Psoas muscle (tissue), 2 donors: ENCODE results near the genes EHD4, CCNDBP1, EPB42 and TGM7.

DNA sequence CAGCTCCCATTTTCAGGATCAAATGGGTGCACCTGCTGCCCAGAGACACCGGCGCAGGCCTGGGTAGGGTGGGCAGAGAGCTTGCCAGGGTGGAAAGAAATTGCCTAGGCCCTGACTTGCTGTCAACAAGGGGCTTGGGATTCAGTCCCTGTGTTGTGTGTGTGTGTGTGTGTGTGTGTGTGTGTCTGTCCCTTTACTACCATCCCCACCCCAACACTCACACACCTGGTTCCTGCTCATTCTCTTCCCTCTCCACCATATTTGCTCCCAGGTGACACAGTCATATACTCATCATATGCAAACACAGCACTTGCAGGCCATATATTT is 3.9 kb downstream of the DLL4 start:
- PRO-cap, 2 experiments, result no peak in any of the 2 experiments

DNA sequence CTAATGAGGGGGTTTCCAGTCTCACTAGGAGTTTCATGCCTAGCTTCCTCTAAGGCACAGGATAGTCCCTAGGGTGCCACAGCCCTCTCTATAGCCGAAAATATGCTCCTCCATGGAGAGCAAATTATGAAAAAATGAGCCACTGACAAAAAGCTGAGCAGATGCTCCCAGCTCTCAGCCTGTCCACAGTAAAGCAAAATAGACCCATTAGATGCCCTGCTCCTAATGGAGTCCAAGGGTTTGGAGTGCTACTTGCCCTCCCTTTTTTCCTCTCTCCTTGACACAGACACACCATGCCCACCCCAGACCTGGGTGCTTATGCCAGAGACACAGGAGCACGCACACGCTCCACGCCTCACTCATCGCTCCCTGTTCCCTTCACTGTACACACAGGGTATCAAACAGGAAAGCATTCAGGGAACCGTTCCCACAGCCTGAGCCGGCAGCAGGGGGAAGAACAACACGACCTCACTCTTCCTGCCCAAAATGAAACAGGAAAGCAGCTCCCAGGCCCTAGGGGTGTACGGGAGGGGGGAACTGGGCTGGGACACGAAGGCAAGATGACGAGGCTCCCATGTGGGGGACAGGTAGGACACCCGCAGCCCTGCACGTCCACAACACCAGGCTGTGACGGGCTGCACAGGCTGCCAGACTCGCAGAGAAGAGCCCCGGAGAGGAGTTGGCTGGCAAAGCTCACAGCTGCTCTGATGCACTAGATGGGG is 11.1 kb downstream of the DLL4 start:
- PRO-cap, 2 experiments, result peak in 1 of 2 experiments; most common plus-strand start position 658 of the sequence (in 1); most common minus-strand start position 487 of the sequence (in 1)

DNA sequence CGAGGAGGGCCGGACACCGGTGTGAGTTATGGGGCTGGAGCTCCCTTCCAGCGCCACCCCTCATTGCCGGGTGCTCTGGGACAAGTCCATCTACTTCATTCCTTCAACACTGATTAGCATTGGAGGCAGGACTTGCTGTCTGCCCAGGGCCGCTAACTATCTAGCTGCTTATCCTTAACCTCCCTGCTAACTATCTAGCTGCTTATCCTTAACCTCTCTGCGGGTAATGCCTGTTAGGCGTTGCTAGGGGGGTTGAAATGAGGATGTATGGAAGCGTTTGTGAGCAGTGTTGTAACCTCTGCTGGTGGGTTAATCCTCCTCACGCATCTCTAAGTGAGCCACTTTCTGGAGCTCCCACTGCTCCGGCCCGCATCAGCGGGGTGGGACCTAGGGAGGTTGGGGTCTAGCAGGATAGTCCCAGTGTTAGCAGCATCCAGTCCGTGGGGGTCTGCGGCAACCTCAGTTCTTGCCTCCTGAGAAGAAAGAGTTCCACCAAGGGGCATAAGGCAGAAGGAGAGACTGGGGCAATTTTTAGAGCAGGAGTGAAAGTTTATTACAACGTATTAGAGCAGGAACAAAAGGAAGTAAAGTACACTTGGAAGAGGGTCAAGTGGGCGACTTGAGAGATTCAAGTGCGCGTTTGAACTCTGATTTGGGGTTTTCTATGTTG is 10.8 kb upstream of the CHAC1 start:
- PRO-cap, 2 experiments, result no peak in any of the 2 experiments

DNA sequence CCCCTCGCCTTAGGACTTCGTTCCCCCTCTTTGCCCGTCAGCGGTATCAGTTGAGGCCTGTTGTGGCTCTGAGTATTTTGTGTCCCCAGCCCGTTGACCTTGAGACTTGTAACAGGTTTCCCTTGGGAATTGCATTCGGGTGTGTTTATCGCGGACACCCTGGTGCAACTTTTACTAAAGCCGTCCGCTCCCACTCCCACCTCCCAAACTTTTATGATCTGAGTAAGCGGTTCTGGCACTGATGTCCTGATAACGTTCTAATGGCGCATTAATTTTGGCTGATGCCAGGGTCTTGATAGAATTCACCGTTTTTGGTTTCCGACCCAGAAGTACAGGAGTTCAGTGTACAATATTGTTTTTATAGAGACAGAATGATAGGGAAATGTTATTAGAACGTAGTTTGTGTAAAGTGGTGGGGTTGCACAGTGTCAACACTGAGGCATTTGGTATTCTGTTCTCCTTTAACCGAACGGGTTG is 47.9 kb downstream of the OIP5 start:
- PRO-cap, 2 experiments, result no peak in any of the 2 experiments

- PRO-cap, 2 experiments, result no peak in any of the 2 experiments
These were observed 608 bp downstream of the OIP5 start for GRCh38 chr15:41331769-41332196.

DNA sequence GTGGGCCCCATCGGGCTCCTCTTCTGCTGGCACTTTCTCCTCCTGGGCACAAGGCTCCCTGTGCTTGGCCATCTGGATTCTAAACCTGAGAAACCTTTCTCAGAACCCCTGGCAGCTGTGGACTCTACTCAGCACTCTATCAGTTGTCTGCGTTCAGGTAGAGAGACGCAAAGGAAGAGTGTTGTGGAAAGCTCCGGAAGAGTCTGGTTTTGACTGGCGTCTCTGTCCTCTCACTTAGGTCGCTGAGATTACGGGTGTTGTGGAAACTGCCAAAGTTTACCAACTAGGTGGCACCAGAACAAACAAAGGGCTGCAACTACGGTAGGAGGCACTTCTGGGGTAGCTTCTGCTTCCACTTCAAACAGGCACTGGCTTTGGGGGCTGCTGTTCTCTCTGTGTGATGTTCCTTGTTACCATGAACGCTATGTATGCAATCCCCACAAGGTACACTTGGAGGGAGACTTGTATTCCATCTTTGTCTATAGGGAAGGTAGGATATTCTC is 19.2 kb upstream of the ITPKA start:
- PRO-cap, 2 experiments, result no peak in any of the 2 experiments

DNA sequence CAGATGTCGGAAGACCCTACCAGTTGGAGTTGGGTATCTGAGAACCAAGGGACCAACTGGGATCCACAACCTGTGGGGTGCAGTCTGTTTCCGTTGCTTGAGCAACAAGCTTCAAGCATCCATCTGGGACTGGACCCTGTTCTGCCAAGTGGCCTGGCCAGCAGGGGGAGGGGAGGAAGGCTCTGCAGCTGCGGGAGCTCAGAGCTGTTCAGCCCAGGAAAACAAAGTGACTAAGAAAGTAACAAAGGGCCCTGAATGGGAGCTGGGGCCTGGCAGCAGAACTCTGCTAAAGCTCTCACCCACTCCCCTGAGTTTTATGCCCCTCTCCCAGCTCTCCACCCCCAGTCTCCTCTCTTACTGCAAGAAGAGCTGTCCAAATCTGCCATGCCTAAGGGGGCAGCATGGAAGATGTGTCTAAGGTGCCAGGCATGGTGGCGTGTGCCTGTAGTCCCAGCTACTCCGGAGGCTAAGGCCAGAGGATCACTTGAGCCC is 2.8 kb downstream of the TYRO3 start:
- PRO-cap, 2 experiments, result no peak in any of the 2 experiments

DNA sequence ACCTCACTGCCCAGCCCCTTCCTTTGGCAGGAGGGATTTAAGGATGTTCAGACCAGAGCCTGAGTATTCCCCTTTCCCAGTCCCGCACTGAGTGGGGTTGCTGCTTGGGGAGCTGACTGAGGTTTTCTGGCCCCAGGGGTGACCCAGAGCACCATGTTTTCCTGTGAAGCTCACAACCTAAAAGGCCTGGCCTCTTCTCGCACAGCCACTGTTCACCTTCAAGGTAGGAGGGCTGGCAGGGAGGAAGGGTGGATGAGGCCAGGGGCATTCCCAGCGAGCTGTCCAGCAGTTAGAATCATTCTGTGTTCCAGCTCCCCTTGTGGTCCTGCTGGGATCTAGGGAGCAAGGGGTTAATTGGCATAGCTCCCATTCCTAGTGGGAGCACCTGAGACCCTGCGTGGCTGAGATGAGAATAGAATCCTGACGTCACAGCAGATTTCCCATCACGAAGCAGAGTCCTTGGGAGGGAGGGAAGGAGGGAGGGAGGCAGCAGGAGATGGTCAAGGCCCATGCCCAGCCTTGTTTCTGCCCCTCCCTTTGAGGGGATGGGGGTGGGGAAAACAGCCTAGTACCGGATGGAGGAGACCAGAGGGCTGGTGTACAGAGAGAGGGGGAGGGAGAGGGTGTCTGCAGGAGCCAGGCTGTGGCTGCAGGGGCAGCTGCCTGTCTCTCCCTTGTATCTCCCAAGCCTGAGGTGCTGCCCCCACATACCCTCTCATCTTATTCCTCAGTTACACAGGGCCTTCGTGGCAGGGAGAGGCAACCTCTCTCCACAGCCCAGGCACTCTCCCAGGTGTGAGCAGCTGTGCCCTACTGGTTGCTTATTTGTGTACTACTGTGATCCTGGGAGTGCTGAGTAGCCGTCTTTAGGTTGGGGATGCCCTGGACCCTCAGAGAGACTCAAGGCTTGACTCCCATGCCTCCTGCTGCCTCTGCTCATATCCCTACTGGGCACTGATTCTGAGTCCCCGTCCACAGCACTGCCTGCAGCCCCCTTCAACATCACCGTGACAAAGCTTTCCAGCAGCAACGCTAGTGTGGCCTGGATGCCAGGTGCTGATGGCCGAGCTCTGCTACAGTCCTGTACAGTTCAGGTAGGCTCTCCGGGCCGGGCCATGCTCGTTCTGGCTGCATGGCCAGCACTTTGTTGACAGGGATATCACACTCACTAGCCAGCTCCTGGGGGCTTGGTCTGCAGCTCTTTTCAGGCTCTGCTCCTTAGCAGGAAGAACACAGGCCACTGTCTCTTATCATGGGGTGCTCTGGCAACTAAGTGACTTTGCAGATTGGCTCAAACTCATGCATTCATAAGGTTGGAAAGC is 5.5 kb downstream of the TYRO3 start:
- PRO-cap, 2 experiments, result no peak in any of the 2 experiments

GRCh38 chr15:41695836-41696372 is 78.4 kb upstream of the MAPKBP1 start:
- PRO-cap, 2 experiments, result no peak in any of the 2 experiments

DNA sequence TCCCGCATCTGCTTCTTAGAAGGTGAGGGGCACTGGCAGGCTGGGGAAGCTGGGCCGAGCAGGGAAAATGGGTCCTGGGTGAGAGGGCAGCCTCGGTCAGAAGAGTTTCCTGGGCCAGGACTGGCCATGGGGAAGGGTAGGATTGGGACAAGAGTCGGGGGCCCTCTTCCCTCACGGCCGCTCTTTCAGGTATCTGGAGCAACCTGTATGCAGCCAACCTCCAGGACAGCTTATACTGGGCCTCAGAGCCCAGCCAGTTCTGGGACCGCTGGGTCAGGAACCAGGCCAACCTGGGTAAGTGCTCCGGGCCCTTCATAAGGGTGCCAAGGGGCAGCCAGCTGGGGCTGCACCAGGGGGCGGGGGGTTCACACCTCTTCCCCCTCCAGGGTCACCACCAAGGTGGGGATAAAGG is 7.1 kb downstream of the PLA2G4B start:
- PRO-cap, 2 experiments, result no peak in any of the 2 experiments

DNA sequence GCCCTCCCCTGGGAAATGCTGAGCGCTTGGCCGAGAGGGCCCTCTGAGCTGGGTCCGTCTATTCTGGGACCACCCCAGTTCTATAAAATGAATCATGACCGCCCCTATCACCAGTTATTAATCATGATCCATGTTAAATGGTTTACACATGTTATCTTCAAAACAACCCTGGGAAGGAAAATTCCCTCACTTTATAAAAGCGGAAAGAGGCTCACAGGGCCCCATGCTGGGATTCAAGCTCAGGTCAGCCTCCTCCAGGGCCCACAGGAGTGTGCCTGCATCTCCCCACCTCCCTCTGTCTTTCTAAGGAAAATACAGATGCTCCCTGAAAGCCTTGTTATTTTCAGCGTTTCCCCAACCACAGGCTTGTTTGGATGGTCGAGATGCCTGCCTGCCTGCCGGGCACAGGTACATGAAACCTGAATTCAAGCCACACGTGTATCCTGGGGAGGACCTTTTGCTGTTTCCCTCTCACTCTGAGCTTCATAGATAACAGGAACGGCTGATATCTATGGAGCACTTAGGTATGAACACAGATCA is 39.1 kb upstream of the SPTBN5 start:
- PRO-cap, 2 experiments, result no peak in any of the 2 experiments

DNA sequence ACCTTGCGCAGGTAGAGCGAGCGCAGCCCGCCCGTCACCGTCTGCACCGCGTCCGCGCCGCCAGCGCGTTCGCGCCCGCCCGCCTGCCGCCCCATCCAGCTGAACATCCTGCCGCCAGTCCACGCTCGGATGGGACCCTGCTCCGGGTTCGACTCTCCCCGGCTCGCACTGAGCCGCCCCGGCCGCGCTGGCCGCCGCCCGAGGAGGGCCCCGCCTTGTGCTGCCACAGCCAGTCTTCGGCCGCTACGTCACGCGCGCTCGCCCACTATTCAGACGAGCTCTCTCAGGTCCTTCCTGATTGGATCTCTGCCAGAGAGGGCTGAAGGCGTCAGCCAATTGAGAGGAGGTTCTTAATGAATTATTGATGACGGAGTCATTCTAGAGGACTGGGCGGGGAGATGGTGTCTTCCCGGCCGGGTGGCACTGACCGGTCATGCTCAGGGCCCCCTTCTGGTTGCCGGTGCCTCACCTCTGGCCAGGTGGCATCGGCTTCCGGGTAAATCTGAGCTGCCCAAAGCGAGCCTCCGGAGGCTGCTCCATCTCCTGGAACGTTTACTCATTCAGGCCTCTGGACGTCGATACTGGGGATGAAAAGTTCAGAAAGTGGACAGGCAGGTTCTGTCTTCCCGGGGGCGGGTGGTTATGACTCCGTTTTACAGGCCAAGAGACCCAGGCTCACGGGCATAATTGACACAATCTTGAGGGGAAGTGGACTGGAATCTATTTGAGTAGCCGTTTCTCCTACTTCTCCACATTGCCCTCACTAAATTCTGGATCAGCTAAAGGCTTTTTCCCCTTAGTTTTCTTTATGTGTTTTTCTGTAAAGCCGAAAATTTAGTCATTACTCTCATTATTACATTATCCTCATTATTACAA is at the start of gene EHD4:
TSS of gene EHD4 (minus strand) at position 170 of the 876 bp plus-strand sequence.
- PRO-cap, 2 experiments, result peak in 2 of 2 experiments; most common plus-strand start position 383 of the sequence (in 1); most common minus-strand start position 189 of the sequence (in 2)

DNA sequence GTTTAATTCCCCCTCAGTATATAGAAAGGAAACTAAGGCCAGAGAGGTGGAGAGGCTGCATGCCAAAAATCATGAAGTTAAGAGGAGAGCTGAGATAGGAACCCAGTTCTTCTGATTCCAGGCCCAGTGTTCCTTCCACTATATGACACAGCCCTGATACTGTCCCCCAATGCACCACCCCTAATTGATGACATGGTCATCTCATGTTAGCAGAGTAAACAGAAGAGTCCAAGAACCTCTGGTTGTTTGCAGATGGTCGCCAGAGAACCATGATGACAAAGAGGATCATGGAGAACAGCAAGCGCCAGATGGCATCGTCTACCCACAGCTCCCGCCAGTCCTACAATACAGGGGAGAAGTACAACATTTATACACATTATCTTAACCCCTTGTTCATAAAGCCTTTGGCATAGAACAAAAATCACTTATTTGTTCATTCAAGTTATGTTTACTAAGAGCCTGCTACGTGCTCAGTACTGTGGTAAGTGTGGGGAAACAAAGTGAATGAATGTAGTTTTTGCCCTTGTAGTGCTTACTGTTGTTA is 18.5 kb upstream of the VPS39 start:
- PRO-cap, 2 experiments, result no peak in any of the 2 experiments

GRCh38 chr15:42491504-42491908 is 565 bp upstream of the ZNF106 start:
- PRO-cap, 2 experiments, result no peak in any of the 2 experiments

DNA sequence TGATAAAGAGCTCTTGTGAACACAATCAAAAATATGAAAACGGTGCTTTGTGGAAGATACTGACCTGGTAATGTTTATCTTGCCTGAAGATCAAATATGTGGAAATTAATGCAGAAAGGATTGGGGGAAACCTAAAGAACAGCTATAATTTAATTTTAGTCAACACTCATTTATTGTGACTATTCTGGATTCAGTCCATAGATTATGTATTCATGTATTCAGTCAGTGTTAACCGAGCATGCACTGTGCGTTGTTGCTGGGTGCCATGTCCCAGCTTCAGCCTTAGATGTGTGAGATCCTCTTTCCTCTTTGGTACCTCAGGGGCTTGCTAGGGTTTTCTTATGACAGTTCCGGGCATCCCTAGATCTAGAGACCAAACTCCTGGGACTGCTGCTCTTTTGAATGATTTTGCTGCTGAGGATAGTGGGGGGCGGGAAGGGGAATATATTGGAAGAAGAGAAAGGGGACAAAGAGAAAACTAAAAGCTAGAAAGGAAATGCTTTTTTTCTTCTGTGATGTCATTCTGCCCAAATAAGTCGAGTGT is 33.4 kb downstream of the STARD9 start:
- PRO-cap, 2 experiments, result no peak in any of the 2 experiments

DNA sequence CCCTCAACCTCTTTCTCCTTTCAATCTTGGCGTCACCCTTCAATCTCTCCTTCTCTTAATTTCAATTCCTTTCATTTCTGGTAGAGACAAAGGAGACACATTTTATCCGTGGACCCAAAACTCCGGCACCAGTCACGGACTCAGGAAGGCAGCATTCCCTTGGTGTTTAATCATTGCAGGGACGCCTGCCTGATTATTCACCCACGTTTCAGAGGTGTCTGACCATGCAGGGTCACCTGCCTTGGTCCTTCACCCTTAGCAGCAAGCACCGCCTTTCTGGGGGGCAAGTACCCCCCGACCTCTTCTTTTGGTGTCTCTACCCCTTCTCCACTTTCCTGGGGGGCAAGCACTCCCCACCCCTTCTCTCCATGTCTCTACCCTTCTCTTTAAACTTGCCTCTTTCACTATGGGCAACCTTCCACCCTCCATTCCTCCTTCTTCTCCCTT is 35.2 kb downstream of the TTBK2 start:
- PRO-cap, 2 experiments, result no peak in any of the 2 experiments

DNA sequence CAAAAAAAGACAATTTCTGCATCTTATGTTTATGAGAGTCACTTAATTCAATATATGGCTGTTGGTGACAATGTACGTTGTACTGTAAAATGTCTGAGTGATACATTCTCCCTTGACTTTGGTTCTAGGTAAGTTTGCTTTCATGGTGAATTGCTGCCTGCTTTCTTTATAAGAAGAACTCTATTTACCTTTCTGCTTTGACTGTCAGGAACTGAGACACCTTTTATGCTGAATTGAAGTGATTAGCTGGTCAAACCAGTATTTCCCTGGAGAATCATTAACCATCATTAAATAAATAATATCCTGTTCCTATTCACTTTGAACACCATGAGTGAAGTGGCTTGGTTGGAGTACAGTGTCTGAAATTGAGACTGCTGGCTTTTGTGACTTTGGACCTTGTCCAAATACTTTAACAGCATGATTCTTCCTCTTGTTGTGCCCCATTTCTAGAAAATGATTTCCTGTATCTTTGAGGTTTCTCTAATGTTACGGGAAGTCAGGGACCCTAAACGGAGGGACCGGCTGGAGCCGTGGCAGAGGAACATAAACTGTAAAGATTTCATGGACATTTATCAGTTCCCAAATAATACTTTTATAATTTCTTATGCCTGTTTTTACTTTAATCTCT is 5.6 kb upstream of the TMEM62 start:
- PRO-cap, 2 experiments, result no peak in any of the 2 experiments

DNA sequence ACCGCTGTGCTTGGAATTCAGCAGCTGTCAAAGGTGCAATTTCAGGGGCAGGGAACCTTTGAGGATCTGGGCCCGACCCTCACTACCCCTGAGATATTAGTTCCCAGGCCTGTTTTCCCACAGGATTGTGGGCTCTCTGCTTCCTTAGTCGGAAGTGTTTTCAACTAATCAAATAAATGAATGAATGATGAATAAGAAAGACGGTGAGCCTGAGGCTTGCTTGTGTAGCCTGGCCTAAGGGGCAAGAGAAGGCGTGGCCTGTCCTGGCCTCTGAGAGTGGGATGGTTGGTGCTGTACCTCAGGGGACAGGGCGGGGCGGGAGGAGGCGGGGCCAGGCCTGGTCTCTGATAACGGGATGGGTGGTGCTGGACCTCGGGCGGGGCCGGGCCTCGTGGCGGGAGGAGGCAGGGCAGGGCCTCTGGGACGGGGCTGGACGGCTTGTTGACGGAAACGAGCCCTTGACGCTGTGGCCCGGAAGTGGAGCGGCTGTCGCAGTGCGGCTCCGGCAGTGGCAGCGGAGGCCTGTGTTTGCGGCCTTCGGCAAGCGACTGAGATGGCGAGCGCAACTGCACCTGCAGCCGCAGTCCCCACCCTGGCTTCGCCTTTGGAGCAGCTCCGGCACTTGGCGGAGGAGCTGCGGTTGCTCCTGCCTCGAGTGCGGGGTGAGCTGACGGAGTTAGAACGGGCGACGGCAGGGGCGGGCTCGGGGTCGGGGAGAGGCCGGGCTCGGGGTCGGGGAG is at the start of gene CCNDBP1:
TSS of gene CCNDBP1 (plus strand) at position 458 of the 740 bp plus-strand sequence.
- PRO-cap, 2 experiments, result peak in 2 of 2 experiments; most common plus-strand start position 467 of the sequence (in 1)

DNA sequence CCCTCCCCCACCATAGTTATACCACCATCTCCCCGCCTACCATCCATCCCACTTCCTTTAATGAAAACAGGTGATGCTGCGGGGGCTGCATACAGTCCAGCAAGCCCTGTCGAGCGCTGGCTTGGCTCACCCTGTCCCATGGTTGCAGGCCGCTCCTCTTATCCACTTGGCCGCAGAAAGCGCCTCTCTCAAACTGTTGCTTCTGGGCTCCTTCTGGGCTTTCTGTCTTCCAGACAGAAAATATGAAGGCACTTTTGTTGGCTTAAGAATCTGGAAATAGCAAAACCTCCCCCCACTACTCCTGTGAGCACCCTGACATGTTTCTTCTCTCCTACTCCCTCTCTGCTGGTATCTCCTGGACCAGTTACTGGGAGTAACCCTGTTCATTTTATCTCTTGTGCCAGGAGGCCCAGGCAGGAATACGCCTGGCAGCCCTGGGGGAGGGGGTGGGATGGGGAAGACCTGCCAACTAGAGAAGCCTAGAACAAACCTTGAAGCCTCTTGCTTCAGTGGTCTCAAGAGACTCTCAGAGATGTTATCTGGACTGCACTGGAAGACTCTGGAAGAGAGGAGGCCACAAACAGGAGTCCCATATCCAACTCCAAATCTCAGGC is at the start of gene EPB42:
TSS of gene EPB42 (minus strand) at position 333 of the 614 bp plus-strand sequence.
- PRO-cap, 2 experiments, result no peak in any of the 2 experiments

GRCh38 chr15:43301959-43302535 is at the start of gene TGM7:
TGM7 (minus strand) TSS chr15:43302255.
- PRO-cap, 2 experiments, result no peak in any of the 2 experiments